B cell (primary cell): ENCODE results near the gene EYA2.

DNA sequence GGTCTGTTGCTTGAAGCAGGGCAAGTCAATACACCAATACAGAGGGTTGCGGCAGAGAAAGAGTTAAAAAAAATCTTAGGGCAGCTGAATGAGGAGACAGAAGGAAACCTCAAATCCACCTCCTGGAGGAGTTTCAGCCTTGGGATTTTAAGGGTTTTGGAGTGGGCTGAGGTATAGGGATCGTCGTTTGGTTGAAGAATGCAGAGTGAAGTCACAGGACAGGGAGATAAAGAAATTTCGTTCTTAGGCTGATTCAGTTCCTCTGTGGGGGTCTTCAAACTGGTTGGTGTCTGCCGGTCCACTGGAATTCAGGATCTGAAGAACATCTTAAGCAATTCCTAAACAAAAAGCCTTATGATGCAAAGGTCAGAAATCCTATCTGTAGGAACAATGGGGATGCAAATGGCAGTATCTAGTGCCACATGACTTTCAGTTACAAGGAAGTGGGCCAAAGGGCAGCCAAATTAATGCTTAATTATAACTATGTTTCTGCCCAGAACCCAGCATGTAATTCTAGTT lies 4.8 kb upstream of the SLC2A10 start:
- PRO-cap = no peak
- CAGE, long polyA plus RNA = no peak

GRCh38 chr20:46894046-46895212 lies at the start of gene EYA2:
Gene EYA2, plus strand, starts transcription at chr20:46894843.
- PRO-cap = no peak
- CAGE, long polyA plus RNA = no peak

- PRO-cap = no peak
- CAGE, long polyA plus RNA = no peak
Observed at GRCh38 chr20:46991878-46992297, 97.2 kb downstream of the EYA2 start.

DNA sequence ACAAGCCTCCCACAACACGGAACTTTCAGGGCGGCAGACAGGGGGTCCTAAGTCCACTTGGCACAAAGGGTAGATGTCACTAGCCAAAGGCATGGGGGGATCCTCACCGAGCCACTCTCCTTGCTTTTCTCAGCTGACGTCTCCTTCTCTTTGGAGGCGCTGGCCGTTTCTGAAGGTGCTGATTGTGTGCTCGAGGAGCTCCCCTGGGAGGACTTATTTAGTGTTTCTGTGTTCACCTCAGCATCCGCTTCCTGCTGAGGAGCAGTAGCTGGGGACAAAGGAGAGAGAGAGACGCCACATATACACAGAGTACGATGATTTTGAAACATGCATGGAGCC lies 135.3 kb downstream of the ZMYND8 start:
- PRO-cap = no peak
- CAGE, long polyA plus RNA = no peak

DNA sequence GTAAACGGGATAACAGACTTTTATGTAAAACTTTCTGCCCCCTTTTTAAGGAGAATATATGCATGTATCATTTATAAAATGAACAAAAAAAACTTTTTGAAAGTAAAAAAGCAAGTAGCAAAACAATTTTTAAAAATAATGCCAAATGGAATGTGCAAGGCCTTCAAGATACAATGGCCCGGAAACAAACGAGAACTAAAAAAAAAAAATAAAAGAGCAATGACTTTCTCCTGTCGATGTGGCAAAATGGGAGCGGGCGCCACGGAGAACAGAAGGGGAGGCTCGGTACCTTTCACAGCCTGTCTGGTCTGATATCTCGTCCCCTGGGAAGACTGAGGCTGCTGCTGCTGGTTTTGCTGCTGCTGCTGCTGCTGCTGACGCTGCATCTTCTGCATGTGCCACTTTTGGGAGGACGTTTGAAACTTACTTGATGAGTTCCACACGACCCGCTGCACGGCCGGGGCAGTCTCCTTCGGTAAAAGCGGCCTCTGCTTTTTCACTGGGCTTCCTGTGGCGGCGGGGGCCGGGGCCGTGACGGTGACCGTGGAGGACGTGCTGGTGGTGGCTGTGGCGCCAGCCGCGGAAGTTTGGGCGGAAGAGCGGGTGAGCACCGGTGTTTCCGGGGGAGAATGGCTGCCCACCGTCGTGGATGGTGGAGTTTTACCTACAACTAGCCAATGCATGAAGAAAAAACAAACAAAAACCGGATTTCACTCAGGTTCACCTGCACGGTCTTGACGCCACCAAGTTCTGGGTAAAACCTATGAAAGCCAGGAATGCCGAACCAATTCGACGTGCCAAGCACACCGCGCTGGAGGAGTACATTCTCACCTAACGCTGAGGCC lies 117.8 kb downstream of the ZMYND8 start:
- PRO-cap = no peak
- CAGE, long polyA plus RNA = no peak

- PRO-cap = no peak
- CAGE, long polyA plus RNA = no peak
Observed at GRCh38 chr20:47249244-47250047, 107.1 kb downstream of the ZMYND8 start.

DNA sequence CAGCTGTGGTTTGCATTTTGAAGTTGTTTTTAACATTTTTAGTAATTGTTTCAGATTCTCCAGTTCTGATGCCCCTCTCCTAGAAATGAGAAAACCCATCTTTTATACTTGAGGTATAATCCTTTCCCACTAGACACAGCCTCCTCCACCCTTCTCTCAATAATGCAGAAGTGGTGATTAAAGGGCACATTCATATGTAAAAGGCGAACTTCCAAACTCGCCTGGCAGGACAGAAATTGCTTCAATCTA lies 37.2 kb downstream of the ZMYND8 start:
- PRO-cap = no peak
- CAGE, long polyA plus RNA = no peak

GRCh38 chr20:47359481-47360013 lies 3.0 kb upstream of the ZMYND8 start:
- PRO-cap = no peak
- CAGE, long polyA plus RNA = no peak

DNA sequence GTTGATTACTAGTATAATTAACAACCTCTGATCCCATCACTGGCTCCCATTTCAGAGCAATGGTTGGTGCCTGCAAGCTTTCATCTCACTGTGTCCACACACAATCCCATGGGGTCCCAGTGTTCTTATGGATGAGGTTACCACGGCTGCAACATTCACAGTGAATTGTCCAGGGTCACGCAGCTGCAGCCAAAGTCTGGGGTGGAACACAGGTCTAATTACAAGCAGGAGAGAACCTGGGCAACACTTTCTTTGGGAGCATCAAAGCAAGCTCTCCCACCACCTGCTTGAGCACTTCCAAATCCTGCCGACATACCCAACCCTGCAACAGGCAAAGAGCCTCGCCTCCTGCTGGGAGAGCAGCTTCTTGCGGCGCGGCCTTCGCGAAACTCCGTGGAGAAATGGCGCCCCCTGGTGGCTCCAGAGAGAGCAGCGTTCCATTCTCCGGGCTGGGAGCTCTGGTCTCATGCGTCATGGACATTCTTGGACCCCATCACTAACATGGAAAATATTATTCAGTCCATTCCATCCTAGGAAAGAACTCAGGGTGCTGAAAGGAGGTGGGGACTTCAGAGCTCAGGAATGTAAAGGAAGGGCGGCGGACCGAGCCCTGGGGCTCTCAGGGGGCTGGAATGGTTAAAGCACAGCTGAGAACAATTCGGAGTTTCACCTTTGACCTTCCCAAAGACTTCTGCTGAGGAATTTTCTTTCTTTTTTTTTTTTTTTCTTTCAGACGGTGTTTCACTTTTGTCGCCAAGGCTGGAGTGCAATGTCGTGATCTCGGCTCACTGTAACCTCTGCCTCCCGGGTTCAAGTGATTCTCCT lies 27.5 kb upstream of the ZMYND8 start:
- PRO-cap = no peak
- CAGE, long polyA plus RNA = no peak

DNA sequence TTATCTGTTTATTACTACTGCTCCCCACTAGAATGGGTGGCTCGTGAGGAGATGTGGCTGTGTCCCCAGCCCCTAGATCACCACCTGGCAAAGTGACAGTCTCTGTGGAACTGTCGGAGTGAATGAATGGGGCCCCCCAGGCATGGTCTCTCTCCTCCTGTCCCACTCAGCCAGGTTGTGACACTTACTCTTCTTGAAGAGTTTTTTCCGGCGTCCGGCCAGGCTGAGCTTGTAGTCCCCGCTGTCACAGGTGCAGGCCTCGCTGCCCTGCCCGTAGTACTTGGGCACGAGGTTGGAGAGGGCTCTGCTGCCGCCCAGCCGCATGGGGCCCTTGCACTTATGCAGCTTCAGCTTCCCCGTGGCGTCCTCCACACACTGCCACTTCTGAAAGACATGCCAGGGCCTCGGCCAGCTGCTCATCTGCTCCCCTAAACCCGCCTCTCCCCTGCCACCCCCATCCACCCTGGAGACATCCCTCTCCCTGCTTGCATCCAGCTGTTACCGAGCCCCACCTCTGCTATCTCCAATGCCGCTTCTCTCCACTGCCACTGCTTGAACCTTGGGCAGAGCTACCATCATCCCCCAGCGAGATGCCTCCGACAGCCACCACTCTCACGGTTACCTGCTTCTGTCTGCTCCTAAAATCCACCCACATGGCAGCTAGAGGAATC lies 113.1 kb downstream of the SULF2 start:
- PRO-cap = no peak
- CAGE, long polyA plus RNA = no peak

- PRO-cap = no peak
- CAGE, long polyA plus RNA = no peak
Observed at GRCh38 chr20:47705050-47705780, 80.1 kb downstream of the SULF2 start.

DNA sequence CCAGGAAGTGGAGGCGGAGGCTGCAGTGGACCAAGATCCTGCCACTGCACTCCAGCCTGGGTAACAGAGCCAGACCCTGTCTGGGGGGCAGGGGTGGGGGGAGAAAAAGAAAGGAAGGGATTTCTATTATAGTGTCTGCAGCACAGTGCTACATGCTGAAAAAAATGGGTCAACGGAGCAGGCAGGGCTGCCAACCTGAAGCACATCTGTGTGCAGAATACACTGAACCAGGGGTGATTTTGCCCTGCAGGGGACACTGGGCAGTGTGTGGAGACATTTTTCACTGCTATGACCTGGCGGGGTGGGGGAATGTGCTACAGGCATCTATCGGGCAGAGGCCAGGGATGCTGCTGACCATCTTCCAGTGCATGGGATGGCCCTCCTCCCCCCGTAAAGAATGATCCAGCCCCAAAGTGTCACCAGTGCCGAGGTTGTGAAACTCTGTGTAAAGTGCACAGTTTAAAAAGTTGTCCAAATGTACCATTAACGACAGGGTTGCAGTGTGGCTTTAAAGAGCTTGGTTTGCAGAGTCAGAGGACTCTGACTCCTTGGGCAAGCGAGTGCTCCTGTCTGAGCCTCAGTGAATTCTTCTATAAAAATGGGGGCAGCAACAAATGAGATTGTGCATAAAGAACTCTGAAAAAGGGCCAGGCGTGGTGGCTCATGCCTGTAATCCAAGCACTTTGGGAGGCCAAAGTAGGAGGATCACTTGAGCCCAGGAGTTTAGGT lies 72.2 kb downstream of the SULF2 start:
- PRO-cap = no peak
- CAGE, long polyA plus RNA = no peak

- PRO-cap = no peak
- CAGE, long polyA plus RNA = no peak
Observed at GRCh38 chr20:47725418-47725798, 59.9 kb downstream of the SULF2 start.

DNA sequence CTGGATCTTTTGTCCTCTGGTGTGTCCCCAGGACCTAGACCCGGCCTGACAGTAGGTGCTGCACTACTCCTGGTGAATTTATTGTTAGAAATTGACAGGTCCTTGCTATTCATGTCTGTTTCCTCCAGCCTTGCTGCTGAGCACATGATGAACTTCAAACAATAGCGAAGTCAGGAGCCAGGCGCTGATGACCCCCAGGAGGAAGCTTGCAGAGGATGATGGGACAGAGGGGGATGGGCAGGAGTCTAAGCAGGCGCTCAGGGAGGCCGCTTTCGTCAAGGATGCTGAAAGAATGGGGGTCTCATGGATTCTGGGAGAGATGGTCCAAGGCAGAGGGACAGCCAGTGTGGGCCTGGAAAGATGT lies 234.8 kb upstream of the SULF2 start:
- PRO-cap = no peak
- CAGE, long polyA plus RNA = no peak

- PRO-cap = no peak
- CAGE, long polyA plus RNA = no peak
Observed at GRCh38 chr20:48112320-48112707, 327.0 kb upstream of the SULF2 start.

GRCh38 chr20:48195346-48195715 lies 410.1 kb upstream of the SULF2 start:
- PRO-cap = no peak
- CAGE, long polyA plus RNA = no peak

GRCh38 chr20:48372724-48373431 lies 454.9 kb downstream of the PREX1 start:
- PRO-cap = no peak
- CAGE, long polyA plus RNA = no peak

DNA sequence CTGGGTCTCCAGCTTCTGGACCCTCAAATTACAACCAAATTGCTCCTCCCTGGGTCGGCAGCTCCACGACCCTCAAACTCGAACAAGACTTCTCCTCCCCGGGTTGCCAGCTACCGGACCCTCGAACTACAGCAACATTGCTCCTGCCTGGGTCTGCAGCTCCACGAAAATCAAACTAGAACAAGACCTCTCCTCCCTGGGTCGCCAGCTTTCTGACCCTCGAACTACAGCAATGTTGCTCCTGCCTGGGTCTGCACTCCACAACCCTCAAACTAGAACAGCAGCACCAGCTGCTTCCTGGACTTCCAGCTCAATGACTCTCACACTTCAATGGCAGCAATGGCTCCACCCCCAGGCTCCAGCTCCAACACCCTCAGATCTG lies 311.6 kb downstream of the PREX1 start:
- PRO-cap = no peak
- CAGE, long polyA plus RNA = no peak

DNA sequence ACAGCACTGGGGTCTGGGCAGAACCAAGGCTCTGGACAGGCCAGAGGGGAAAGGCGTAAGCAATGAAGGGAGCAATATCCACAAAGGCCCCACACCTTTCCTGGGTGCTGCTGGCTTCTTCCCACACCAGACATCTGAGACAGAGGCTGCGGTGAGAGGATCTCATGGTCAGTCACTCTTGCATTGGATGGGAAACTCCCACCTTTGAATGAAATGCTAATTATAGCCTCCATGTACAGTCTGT lies 286.4 kb downstream of the PREX1 start:
- PRO-cap = no peak
- CAGE, long polyA plus RNA = no peak

DNA sequence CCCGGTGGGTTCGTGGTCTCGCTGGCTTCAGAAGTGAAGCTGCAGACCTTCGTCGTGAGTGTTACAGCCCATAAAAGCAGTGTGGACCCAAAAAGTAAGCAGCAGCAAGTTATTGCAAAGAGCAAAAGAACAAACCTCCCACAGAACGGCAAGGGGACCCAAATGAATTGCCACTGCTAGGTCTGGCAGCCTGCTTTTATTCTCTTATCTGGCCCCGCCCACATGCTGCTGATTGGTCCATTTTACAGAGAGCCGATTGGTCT lies 264.4 kb downstream of the PREX1 start:
- PRO-cap = no peak
- CAGE, long polyA plus RNA = no peak